ENCODE data around the gene CCBE1.

GRCh38 chr18:57806739-57807332 lies 3.7 kb upstream of the ATP8B1 start:
- PRO-cap: no peak

DNA sequence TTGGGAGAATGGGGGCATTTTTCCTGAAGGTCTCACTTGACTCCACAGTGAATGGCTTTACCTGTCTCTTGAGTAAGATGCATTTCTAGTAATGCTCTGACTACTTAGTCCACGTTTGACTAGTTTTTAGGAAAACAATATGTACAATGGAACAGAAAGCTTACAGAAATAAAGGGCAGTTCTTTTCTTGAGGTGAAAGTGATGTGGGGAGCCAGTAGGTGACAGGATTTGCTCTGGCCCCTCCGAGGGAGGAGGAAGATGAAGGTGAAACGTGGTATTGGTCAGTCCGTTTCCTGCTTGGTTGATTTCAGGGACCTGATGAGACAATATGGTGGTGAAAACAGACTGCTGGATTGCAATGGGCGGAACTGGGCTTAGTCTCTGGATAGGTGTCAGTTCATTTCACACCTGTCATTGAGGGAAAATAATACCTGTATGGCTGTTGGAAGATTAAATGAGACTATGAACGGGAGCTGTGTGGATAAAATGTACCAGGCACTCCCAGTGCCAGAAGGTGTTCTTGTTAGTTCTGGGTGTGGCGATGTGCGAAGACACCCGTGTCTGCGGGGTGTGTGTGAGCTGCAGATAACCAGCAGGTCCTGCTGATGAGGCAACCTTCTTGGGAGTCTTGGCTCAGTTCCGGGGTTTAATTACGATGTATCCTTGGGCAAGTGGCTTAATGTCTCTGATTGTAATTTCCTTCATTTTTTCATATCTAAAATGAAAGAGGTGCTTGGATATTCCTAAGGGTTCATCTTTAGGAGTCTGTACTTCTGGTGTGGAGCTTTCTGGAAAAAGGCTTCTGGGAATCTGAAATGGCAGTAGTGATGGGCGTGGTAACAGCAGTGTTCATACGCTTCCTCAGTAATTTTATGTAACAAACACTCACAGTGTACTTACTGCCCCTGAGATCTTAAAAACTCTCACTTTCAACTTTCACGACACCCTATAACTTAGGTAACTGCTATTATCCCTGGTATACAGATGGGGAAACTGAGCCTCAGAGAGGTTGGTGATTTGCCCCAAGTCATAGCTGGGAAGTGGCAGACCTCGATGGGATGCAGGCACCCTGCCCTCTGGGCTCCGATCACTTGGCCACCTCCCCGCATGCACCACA lies 34.9 kb downstream of the NEDD4L start:
- PRO-cap: no peak

DNA sequence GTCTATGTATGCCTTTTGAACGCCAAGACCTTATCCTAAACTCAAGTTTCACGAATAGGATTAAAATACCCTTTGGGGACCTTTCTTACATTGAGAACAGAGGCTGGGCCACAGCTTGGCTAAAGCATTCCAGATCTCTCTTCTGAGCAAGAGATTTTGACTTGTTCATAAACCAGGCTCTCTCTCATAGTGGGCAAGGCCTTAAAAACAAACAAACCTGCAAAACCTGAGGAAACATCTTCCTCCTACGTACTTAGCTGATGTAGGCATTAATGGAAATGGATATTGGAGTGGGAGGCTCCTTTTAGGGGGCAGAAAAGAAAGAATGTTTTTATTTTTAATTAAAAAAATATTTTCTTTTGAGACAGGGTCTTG lies 56.4 kb downstream of the NEDD4L start:
- PRO-cap: no peak

DNA sequence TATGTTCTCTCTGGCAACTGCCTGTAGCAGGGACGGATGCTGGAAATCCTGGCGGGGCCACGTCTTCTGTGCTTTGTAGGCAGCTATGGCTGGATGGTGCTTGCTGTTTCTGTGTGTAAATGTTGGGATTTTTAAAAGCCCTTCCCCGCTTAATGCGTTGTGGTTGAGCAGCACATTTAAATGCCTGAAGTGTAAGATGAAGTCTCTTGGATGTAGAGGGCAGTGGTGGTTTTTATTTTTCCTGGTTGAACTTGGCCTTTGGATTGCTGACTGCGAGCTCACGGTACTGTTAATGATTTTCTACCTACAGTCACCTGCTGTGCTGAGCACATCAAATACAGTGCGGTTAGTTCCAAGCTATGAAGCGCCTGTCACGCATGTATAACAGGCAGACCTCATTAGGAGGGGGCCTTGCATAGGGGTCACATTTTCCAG lies 84.6 kb downstream of the NEDD4L start:
- PRO-cap: no peak

DNA sequence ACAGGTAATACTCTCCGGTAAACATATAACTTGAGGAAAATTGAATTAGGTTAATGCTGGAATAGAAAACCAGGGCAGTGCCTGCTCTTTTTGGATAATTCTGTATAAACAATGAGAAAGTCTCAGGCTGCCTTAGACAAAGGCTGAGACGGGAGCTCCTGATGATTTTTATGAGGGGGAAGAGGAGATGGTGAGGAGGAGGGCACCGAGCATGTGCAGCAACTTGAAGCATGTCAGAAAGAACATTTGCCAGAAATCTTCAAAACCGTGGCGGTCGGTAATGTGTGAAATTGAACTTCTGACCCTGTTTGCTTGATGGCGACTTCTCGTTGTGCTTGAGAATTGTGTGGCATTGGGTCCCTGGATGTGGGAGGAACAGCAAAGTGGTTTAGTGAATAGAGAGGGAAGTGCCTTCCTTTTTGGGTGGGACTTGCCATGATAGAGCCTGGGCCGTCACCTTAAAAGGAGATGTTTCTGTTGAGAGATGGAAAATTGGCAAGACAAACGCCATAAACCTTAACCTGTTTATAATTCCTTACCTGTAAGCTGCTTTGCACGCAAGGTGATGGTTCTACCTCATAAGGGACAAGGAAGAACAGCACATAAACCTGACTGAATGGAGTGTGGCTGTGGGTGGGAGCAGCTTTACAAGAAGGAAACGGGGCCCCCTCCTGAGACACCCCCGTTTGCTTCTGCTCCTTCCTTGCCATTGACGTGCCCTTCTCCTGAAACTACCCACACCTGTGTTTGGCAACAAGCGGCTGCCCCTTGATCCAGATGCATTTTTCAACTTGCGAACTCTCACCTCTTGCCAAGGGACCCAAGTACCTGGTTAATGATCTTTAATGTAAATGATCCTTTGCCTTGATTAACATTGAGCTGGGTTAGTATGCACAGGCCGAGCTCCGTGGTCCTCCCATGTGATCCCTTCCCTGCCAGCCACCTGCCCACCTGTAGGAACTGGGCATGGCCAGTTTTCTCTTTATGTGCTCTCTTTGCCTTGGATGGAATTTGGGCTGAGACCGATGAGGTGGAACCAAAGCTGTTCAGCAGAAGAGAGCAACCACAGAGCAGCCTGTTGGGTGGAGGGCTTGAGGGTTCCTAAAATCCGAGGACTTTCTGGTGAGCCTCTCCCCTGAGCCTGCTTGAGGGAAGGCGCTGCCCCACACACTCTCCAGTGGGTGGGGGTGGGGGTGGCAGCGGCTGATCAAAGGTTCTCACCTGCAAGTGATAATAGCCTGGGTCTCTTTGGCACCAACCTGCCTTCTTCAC lies 153.2 kb downstream of the NEDD4L start:
- PRO-cap: no peak

DNA sequence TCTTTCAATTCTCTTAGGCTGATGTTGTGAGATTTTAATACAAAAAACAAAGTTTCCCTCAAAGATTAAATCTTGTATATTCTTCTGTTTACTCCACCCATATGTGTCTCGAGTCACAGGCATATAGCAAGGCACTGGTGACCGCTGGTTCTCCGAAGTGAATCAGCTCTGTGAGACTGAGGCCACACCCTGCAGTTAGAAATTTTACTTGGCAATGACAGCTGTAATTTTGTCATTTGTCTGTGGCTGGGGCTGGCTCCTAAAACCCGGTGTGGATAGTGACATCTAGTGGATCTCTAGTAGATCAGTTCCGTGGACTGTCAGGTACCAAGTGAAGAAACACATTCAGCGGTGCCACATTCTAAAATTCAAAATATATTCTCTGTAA lies 277.9 kb downstream of the NEDD4L start:
- PRO-cap: unidirectional peak, minus-strand start at position 159 of the sequence

DNA sequence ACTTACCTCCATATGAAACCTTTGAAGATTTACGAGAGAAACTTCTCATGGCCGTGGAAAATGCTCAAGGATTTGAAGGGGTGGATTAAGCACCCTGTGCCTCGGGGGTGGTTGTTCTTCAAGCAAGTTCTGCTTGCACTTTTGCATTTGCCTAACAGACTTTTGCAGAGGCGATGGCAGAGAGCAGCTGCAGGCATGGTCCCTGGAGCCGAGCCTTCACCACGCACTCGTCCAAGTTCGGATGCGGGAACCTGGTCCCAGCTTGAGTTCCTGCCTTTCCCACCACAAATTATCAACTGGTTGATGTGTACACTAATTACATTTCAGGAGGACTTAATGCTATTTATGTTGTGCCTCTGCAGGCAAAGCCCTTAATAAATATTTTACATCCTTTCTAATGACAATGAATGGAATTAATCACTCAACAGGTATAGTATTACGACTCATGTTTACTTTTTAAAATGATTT lies 232.7 kb downstream of the ALPK2 start:
- PRO-cap: no peak

DNA sequence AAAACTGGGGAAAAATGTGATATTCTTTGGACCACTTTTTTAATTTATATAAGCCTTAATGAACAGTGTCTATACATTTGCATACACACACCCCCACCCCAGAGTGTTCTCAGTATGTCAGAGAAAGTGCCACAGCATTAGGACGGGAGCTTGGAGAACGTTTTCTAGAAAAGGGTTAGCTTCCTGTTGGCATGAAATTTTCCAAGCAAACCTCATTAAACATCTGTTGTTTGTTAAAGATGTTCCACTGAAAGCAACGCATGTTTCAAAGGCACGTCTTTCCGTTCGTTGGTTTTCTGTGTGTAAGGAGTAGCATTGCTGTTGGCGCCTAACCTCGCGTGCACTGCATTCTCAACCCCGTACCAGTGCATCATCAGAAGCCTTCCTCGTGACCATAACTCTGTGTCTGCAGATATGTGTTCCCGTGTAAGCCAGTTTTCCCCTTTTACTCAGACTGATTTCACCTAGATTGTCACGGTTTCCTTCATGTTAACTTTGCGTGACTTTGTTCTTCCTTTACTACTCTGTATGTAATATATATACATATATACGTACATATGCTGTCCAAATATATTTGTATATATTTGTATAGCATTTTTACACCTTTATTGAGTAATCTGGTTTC lies 228.4 kb downstream of the ALPK2 start:
- PRO-cap: no peak

GRCh38 chr18:58408009-58408679 lies 220.7 kb downstream of the ALPK2 start:
- PRO-cap: no peak

DNA sequence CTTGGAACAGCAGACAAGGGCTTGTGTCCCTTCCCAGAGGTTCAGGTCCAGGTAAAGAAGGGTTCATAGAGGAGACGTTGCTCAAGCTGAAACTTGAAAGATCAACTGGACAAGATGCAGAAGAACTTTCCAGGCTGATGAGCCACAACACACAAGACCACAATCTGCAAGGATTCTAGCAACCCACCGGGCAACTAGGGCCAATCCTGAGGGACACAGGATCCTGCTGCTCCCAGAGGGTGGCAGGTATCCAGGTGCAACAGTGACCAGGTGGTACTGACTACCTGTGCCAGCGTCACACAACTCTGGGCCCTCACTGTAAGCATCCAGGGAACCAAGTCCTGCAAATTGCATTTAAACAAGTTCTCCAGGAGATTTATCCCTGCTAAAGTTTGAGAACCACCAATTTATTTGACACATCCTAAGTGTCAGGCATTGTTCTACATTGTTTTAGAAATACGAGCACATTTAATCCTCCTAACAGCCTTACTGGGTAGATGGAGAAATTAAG lies 215.7 kb downstream of the ALPK2 start:
- PRO-cap: no peak

DNA sequence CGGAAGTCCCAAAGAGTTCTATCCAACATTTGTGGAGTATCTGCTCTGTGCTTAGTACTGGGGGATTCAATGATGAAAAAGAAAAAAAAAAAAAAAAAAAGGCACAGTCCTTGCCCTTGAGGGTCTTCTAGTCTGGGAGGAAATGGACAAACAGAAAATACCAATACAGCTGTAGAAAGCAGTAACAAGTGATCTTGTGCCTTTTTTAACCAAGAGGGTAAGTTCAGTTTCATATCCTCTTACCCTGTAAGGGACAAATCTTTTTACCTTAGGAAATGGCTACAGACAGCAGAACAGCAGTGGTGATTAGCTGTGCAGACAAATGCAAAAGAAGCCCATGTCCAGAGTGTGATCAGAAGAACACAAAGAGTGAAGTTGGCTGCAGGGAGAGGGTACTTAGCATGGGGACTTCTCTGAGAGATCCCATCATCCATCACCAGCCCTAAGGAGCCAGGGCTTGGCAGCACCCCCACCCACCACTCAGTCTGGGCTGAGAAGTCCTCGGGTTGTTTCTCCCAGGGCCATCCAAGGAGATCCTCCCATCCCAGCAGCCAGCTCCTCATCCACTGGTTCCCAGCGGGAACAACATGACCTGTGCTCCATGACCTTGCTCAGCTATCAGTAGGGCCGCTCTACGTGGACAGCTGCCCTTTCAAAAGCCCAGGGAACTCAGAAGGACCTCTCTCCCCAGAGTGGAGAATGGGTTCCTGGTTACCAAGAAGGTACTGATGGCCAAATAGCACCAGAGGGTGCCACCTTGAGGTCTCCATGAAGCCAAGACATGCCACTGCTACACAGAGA lies 102.8 kb downstream of the ALPK2 start:
- PRO-cap: no peak

GRCh38 chr18:58526688-58527227 lies 102.1 kb downstream of the ALPK2 start:
- PRO-cap: no peak

DNA sequence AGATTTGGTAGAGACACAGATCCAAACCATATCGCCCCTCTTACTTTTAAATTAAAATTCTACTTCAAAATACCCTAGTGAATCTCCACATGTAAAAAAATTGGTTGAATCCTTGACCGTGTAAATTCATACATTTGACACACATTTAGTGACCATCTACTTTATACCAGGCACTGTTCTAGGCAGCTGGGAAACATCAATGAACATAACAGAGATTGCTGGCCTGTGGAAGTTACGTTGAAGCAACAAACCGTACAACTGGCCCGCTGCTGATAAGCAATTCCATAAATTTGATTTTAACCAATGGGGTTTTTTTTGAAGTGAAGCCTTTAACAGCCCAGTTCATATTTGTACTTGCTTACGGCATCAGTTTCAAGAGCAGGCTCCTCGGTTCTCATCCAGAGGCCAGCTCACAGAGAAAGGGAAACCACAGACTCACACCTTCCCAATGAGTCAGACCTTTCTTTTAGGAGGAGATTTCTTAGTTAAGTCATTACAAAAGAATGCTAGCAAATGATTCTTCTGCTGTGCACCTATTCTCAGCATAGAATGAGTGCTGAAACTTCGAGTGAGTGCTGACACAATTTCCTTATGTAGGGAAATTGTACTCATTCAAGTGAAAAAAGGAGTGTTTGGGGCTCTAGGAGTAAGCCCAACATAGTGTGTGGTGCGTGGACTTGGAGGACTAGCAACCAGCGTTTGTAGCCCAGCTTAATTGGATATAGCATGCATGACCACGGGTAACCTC lies 87.3 kb downstream of the ALPK2 start:
- PRO-cap: no peak

- PRO-cap: no peak
Observed at GRCh38 chr18:58549554-58550202, 79.2 kb downstream of the ALPK2 start.

DNA sequence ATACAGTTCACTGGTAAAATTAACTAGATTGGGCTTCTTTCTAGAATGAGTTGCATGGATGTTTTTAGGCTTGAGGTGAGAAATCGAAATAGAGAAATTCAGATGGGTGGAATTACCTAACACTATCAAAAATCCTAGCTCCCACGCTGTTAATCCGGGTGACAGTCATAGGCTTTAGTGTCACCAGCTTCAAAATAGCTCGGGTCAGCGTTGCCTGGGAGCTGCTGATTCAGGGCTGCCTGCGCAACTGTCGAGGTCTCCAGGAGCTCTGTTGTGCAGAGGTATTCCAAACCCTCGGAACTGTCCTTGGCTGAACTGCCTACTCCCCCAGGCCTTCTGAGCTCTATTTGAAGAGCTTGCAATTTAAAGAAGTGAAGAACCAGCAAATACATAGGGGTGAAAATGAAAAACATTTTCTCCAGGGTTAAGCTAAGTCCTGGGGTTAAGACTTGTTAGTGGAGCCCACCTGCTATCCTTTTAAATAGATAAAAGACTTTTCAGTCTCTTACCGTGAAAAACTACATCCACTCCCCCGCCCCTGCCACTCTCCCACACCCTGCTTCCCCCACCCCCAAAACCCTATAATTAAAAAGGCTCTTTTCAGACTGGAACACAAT lies 21.3 kb upstream of the ZNF532 start:
- PRO-cap: no peak

DNA sequence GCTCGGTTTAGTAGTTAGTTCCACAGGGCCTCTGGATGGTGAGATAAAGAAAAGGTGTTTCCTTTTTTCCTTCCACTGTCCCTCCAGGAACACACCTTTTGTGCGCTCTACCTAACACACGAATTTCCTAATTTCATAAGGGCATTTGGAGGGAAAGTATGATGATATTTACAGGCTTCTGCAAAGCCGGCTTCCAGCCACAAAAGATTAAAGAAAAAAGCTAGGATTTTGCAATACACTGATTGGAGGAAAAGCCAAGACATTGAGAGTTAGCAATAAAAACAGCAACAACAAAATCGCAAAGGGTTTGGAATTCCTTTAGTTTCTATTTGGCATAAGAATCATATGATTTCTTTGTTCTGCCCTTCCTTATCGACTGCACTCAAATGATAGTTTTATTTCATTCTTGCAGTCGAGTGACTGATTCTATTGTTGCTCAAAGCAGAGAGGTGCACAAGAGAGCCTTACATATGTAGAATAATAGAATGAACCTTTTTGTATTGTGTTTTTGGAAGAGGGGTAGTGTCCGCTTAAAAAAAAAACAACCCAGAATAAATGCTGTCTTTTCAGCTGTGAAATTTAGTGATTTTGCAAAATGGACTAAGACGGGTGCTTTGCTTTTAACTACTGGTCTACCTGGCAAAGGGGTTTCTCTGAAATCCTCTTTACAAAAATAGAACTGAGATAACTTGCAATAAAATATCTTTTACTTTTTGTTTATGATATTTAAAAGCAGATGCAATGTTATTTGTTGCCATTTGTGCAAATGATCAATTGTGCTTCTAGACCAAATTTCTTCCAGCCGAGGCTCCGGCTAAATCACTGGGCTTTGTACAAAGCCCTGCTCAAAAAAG lies 3.8 kb upstream of the ZNF532 start:
- PRO-cap: no peak

DNA sequence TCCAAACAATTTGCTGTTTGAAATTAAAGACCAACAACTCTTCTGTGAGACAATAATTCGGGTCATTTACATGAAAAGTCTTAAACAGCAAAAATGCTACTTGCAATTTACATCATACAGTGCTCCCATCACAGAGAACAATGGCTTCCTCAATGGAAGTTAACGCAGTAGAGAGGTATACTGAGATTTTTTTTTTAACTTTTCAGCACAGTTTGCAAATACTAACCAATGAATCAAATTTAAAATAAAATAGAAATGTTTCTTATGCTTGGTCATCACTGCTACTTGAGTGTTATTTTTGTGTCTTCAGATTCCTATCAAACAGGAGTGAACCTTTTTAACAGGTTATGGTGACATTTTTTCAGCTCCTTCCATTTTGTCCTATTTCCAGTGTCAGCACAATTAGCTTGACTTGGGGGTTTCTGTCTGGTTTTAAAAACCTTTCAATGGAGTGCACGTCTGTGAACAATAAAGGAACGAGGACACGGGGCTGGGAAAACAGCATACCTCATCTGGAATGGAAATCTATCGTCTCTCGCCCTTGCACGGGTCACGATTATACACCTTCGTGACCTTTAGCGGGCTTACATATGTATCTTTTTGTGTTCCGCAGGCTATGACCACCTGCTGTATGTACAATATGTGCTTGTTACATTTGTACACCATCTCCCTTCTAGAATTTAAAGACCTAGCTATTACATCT lies 2.5 kb upstream of the ZNF532 start:
- PRO-cap: no peak

GRCh38 chr18:58887262-58888181 lies 22.8 kb downstream of the ZNF532 start:
- PRO-cap: no peak

DNA sequence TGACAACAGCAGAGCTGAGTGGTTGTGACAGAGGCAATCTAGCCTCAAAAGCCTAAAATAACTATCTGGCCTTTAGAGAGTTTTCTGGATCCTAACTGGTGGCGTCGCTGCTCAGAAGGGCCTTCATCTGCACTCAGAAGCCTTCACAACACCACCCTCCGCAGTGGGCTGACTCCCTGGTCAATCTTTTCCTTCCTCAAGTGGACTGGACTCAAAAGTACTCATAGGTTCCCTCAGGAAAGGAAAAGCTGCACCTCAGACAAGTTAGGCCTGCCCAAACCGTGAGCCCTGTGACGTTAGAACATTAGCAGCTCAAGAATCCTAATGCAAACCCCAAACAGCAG lies 146.9 kb downstream of the CCBE1 start:
- PRO-cap: no peak

DNA sequence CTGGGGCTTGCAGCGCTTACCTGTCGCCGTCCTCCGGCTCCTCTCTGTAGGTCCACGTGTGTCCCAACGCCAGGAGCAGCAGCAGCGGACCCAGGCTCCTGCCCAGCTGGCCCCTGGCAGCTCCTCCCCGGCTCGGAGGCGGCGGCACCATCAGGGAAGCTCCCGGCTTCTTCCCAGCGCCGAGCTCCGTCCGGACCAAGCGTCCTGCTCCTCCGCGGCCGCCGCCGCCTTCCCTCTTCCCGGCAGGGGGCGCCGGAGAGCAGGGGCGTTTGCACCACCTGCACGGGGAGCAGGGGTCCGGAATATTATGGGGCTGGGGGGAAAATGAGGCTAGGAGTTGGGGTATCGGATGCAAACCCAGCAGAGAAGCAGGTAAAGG lies at the start of gene CCBE1:
CCBE1 (minus strand) TSS at position 232 of the 379 bp plus-strand sequence.
- PRO-cap: unidirectional peak, minus-strand start at position 232 of the sequence

All from bronchus (tissue), 1 donor.